Pulmonary lymph node (tissue), 1 donor: Measurements from ENCODE around the gene CYP2C8.

DNA sequence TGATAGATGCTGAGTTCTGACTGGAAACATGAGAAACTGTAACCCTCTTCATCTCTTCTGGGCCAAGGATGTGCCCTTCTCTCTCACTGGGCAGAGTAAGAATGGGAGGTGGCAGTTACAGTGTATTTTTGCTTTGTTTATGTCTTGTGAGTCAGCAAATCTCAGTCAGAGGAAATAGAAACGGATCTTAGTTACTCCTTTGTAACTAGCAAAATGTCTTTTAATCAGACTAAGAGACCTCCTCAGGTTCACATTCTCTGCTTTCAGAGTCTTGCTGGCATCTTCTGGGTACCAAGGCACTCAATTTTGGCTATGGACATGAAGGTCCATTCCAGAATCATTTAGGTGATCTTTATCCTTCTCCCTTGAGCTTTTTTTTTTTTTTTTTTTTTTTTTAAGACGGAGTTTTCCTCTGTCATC lies 70.9 kb downstream of the HHEX start:
- PRO-cap, result no peak

- PRO-cap, result no peak
Observed at GRCh38 chr10:92809835-92810126, 38.5 kb upstream of the EXOC6 start.

GRCh38 chr10:93166191-93166831 lies 92.6 kb downstream of the CYP26A1 start:
- PRO-cap, result no peak

GRCh38 chr10:93393160-93393801 lies 88.9 kb downstream of the MYOF start:
- PRO-cap, result no peak

DNA sequence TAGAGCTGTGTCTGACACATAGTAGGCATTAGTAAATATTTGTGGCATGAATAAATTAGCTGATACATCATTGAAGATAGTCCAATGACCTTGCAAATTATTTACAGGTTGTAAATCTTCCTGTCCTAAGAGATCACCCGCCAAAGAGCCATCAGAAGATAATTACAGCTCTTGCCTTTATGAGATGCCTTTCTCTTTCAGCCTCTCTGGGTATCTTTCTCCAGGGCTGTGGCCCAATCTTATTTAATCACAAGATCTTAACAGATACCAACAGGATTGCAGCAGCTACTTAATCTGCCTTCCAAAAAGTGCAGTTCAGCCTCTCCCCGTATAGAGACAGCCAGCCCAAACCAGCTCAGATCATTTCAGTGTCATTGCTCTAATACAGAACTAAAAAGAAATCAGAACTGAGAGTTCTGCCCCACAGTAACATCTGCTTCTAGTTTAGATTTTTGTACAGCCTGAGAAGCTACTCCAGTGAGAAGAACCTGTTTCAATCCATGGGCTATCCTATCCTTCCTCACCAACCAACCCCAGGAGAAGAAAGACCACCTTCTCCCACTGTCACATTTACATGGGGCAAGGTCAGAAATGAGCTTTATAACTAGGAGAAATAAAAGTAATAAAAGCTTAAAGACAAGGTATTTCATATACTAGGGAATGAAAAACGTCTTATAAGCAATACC lies 41.4 kb downstream of the MYOF start:
- PRO-cap, result no peak

- PRO-cap, result no peak
Observed at GRCh38 chr10:93749017-93749868, 8.5 kb upstream of the LGI1 start.

- PRO-cap, result no peak
Observed at GRCh38 chr10:93807046-93807451, 49.3 kb downstream of the LGI1 start.

DNA sequence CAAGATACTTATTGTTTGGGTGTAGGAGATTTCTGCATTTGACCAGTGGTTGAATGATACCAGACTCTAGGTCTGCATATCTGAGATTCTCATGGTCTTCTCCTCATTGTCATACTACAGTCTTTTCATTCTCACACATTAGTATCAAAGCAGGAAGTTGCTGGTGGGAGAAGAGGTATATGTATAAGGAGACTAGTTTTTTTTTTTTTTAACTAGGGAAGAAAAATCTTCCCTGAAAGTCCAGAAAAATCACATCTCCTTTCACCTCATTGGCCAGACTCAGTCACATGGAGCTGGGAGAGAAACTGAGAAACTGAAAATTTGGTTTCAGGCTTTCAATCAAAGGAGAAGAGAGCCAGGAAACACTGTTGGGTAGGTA lies 25.1 kb upstream of the SLC35G1 start:
- PRO-cap, result no peak

- PRO-cap, result no peak
Observed at GRCh38 chr10:94000501-94000969, 6.8 kb downstream of the PLCE1 start.

DNA sequence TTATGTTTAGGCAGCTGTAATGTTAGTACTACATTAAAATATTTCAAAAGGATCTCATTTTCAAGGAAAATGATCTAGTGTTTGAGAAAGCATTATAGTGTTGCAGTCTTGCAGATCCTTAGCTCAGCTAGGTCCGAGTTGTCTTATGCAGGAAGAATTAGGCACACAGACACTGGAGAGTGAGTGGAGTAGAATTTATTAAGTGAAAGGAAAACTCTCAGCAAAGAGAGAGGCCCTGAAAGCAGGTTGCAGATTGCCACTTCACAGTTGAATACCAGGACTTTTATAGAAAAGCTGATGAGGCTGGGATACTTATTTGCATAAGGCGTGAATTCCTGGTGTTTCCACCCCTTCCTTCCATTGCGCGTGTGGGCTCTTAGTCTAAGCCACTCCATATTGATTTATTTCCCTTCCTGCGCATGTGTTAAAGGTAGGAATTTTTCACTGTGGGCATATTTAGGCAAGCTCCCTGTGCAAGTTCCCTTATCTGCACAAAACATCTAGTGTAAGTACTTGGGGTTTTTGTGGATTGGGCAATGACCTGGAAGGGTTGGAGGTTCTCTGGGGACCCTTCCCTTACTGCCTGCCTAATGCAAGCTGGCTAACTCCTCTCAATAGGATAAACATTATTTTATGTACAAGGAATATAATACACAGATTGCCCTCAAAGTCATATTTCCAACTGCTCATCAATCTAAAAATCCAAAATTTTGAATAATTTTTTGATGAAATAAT lies 861 bp upstream of the CYP2C18 start:
- PRO-cap, result no peak

GRCh38 chr10:95068760-95069785 lies at the start of gene CYP2C8:
Gene CYP2C8 (minus strand): TSS chr10:95069497.
- PRO-cap, result no peak

DNA sequence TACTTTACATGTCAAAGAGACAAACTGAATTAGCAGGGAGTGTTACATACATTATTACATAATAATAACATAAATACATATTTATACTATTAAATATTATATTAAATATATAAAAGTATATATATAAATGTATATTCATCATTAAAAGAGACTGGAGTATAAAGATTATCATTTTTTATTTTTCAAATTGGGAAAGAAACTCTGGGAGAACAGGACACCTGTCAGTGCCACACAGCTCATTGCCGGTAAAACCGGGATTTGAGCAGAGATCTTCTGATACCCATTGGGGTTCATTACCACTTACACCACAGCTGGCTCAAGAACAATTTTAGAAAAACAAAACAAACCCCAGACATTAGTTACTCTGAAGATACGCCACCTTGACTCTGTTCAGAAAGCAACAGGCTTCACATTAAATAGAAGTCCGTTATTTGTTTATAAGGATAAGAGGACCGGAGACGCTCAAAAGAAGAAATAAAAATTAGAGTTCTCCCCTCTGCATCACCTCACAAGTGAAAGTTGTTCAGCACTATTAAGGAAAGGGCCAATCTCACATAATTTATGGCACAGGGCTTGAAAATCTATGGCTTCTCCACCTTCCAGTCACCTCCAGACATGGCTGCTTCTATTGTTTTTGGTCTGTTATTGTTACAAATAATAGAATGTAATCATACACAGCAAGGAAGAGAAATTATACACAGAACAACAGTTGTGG lies 962 bp upstream of the CYP2C8 start:
- PRO-cap, result no peak

DNA sequence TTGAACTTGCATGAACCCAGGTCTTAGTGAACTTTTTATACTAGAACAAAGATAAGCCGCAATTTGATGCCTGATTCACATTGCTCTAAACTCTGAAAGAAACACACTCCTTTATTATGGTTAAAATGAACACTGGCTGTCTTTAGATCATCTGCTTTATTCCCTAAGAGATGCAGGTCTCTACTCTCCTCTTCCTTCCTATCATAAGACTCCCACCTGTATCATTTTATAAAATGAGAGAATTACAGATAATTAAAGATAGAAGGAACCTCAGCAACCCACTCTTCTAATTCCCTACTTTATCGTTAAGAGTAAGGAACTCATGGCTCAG lies 47.8 kb upstream of the CYP2C8 start:
- PRO-cap, result no peak

DNA sequence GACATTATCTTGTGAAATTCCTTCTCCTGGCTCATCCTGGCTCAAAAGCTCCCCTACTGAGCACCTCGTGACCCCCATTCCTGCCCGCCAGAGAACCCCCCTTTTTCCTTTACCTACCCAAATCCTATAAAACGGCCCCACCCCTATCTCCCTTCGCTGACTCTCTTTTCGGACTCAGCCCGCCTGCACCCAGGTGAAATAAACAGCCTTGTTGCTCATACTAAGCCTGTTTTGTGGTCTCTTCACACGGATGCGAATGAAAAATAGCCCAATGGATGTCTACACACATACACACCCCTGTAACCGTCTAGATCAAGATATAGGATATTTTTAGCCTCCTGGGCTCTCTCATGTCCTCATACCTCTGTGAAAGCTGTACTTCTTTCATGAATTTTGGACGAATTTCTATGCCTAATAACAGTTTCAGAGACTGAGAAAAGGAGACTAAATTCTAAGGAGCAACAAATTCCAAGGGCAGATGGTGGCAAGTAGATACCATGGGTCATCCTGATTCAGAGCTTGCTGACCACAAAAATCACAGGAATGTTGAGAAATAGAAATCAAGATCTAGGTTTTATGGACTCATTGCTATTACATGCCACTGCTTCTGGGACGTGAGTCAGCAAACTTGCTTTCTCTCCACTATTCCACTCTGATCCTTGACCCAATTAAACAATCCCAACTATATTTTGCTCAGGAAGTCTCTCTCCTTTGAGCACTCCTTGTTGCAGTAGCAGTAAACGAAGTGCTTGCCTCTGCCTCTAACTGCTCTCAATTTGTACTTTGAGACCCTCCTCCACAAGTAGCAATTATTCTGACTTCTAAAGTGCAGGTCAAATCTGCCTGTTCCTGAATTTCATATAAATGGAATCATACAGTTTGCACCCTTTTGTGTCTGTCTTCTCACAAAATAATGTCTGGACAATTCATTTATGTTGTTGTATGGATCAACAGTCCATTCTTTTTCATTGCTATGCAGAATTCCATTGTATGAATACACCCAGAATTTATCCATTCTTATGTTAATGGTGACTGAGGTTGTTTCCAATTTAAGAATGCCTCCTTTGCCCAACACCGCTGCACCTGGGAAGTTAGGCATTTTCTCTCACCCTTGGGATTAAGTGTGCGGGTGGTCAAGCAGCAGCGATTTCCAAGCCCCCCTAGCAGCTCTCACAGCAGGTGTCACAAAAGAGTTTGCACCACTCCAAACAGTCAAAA lies 35.7 kb downstream of the ACSM6 start:
- PRO-cap, result no peak

DNA sequence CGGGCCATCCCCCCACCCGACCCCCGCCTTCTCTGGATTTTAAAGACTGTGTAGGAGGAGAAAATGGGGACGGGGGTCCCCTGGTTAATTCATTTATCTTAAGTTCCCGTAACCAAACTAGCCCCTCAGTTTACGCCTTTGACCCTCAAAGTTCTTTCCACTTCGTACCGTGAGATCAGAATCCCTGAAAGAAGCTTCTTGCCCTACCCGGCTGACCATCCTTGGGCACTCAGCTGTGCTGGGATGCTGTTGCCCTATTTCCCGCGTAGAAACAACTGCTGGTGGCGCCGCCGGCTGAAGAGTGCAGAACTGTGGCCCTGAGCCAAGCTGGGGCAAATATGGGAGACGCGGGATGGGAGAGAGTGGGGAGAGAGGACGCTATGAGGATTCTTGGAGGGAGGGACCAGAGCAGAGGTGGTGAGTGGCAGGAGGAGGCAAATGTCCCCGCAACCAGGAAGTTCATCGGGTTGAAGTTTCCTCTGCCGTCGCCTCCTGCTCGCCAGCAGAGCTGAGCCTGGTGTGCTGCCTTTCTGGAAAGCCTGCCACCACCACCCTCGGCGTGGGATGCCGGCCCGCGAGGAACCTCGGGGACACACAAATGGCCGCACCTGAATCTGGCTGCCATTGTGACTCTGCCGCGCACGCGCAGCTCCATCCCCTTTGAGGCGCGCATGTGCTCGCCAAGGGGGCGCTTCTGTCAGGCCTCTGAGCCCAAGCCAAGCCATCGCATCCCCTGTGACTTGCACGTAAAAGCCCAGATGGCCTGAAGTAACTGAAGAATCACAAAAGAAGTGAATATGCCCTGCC lies 36.7 kb downstream of the ACSM6 start:
- PRO-cap, result unidirectional peak, minus-strand start at position 626 of the sequence

- PRO-cap, result no peak
Observed at GRCh38 chr10:95334273-95334949, 43.6 kb upstream of the PDLIM1 start.

DNA sequence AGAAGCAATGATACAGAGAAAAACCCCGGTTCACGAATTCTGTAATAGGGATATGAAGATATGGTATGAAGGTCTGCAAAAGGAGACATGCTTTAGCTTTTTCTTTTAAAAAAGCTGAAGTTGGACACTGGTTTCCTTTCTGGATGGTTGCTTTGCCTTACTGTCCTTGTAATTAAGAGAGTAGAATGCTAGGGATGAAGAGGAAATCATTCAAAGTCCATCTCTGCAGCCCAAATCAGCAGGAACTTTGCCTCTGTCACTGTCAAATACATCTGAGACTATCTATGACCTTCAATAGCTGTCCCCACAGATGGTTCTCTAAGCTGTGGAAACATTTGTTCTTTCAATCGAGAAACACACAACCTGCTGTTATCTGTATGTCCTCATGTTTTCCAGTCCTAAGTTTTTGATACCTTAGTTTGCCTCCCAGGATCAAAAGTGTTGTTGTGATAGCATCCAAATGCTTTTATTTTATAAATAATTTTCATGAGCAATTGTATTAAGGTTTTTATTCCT lies 117.5 kb downstream of the SORBS1 start:
- PRO-cap, result no peak

DNA sequence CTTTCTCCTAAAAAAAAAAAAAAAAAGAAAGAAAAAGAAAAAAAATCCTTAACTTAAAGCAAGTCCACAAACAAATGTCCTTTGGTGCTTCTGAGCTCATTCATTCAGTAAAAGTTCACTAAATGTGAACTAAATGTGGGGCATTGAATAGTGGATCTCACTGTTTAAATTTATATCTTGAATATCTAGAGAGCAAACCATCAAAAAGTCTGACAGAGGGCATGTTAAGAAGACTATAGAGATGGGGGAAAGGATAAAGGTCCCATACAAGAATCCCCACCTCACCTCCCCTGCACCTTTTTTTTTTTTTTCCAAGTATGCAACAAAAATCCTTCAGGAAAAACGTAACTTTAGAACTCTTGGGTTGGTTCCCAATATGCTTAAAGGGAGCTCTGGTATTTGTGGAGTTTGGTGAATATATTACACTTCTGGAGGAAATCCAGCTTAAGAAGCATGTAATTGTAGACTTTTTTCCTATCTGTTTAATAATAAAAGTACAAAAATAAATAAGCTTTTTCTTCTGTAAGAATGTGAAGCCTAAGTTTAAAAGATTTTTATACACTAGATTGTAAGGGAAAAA lies 102.5 kb downstream of the SORBS1 start:
- PRO-cap, result no peak

GRCh38 chr10:95473890-95474730 lies 87.1 kb downstream of the SORBS1 start:
- PRO-cap, result no peak

- PRO-cap, result no peak
Observed at GRCh38 chr10:95502655-95503520, 58.3 kb downstream of the SORBS1 start.